Ascending aorta (tissue), 1 donor: ENCODE data around the gene SLC66A2.

DNA sequence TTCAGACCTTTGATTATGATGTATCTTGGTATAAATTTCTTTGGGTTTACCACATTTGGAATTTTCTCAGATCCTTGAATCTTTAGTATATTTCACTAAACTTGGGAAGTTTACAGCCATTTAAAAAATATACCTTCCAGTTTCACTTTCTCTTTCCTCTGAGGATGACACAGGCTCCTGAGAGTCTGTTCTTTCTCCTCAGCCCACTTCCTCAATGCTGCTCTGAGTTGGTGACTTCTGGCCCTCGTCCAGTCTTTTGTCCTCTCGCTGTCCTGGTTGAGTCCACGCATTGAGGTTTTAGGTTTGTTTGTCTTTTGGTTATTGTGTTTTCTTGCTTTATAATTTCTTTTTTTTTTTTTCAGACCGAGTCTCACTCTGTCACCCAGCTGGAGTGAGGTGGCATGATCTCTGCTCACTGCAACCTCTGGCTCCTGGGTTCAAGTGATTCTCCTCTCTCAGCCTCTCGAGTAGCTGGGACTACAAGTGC is 40.7 kb upstream of the GALR1 start:
- PRO-cap = no peak

- PRO-cap = no peak
Measured at GRCh38 chr18:78122954-78123501, 856.6 kb upstream of the SALL3 start.

DNA sequence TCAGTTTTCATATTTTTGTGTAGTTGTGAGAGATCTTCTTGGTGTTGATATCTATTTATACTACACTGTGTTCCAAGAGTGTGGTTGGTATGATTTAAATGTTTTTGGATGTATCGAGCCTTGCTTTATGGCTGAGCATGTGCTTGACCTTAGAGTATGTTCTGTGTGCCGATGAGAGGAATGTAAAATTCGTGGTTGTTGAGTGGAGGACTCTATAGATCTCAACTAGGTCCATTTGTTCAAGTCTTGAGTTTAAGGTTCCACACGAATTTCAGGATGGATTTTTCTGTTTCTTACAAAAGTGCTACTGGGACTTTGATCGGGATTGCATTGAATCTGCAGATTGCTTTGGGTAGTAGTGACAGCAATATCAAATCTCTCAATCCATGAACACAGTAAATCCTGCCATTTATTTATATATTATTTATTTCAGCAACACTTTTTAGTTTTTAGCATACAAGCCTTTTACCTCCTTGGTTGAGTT is 698.7 kb upstream of the SALL3 start:
- PRO-cap = no peak

GRCh38 chr18:78406646-78406977 is 573.0 kb upstream of the SALL3 start:
- PRO-cap = no peak

- PRO-cap = no peak
Measured at GRCh38 chr18:78561862-78562671, 417.6 kb upstream of the SALL3 start.

- PRO-cap = no peak
Measured at GRCh38 chr18:79371324-79372063, 24.2 kb upstream of the NFATC1 start.

GRCh38 chr18:79382856-79383059 is 13.0 kb upstream of the NFATC1 start:
- PRO-cap = no peak

GRCh38 chr18:79396984-79397667 is 1.4 kb downstream of the NFATC1 start:
- PRO-cap = no peak

GRCh38 chr18:79507429-79508586 is 112.1 kb downstream of the NFATC1 start:
- PRO-cap = no peak

DNA sequence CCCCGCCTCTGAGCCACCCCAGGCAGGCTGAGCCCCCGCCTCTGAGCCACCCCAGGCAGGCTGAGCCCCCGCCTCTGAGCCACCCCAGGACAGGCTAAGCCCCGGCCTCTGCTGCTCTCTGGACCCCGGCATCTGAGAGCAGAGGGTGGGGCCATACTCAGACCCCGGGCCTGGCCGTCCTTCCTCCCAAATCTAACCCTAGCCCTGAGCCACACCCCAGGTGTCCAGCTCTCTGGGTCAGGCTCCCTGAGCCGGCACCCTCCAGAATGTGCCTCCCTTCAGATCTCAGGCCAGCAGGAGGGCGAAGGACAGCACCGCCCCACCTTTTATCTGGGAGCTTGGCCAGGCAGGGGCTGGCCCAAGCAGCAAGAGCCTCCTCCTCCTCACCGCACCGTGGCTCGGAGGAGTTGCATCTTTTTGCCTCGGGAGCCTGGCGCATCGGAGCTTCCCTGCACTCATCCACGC is 69.2 kb upstream of the CTDP1 start:
- PRO-cap = no peak

DNA sequence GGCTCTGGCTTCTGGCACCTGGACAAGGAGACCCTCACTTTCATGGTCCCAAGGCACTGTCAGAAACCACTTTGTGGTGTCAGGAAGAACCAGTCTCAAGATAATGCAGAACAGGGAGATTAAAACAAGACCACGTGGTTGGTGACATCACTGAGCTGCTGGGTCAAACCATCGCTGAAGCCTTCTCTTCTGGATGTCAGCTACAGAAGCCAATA is 55.1 kb upstream of the CTDP1 start:
- PRO-cap = no peak

GRCh38 chr18:79681433-79682227 is 2.0 kb downstream of the CTDP1 start:
- PRO-cap = no peak

DNA sequence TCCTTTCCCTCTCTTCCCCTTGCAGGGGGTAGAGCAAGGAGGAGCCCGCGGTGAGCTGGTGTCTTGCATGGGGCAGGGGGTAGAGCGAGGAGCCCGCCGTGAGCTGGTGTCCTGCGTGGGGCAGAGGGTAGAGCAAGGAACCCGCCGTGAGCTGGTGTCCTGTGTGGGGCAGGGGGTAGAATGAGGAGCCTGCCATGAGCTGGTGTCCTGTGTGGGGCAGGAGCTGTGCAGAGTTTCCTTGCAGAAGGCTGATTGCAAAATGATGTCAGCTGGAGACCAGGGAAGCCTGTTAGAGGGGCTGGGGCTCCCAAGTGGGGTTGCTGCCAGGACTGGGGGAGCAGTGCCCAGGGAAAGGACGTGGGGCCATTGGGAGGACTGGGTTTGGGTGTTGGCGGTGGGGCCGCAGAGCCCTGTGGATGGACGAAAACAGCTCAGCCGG is 13.0 kb downstream of the CTDP1 start:
- PRO-cap = no peak

DNA sequence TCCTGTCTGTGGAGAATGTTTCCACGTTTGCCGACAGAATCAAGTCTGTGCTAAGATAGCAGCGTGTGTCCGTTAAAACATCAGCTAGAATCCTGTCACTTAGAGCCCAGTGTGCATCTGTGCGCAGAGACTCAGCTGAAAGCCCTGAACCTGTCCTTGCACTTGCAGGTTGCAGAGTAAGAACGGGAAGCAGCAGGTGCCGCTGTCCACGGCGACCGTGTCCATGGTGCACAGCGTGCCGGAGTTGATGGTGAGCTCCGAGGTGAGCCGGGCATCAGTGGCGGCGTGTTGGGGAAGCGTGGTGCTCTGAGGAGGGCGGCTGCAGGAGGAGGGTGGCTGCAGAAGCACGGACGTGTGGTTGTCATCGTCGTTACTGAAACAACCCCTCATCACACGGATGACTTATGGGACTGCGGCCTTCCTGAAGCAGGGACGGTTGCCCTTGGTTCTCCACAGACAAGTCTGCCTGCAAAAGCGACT is 16.2 kb downstream of the CTDP1 start:
- PRO-cap = no peak

GRCh38 chr18:79792081-79792720 is 5.5 kb upstream of the KCNG2 start:
- PRO-cap = no peak

DNA sequence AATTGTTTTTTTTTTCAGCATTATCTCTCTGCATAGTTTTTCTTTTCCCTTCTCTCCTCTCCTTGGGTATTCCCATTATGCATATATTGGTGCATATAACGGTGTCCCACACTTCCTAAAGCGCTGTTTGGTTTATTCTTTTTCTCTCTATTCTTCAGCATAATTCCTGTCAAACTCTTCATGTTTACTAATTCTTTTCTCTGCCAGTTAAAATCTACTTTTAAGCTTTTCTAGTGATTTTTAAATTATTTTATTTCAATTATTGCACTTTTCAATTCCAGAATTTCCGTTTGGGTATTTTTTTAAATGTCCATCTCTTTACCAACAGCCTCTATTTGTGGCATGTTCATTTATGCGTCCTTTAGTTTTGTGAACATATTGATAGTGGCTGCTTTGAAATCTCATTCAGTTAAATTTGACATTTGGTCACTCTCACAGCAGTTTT is 54.3 kb downstream of the SLC66A2 start:
- PRO-cap = no peak

- PRO-cap = no peak
Measured at GRCh38 chr18:79912328-79913637, 38.7 kb downstream of the SLC66A2 start.

DNA sequence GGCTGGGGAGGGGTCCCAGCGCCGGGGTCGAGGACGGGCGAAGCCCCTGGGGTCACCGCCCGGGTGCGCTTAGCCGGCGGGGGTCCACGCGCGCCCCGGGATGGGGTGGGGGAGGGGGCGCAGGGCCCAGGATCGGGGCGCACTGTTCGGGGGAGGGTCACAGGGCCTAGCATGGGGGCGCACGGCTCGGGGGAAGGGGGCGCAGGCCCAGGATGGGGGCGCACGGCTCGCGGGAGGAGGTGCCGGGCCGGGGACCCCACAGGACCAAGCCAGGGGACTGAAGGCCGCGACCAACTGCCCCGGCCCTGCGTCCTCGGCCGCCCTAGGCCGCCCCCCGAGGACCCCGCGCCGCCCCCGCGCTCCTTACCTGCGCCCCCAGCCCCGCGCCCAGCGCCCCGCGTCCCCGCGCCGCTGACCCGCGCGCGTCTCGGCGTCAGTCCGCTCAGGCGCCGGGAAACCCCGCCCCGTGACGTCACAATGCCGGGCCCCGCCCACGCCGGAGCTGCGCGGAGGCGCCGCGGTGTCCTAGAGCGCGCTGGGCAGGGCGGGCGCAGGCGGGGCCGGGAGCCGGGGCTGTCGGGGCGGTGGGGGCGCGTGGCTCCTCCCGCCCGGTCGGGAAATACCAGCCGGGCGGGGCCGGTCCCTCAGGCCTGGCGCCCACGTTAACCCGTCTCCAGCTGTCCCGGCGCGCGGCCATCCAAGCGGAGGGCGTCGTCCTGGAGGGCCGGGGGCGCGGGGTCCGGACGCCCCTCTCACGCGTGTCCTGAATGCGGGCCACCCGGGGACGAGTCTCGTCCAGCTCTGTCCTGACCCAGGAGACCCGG is at the start of gene SLC66A2:
TSS of gene SLC66A2 (minus strand) at position 440 of the 824 bp plus-strand sequence.
- PRO-cap = bidirectional peak, plus-strand start at position 528 of the sequence, minus-strand start at position 429 of the sequence

- PRO-cap = bidirectional peak, plus-strand start at chr18:80103463, minus-strand start at chr18:80103275
Measured at GRCh38 chr18:80102981-80103531, 6.0 kb upstream of the ADNP2 start.

DNA sequence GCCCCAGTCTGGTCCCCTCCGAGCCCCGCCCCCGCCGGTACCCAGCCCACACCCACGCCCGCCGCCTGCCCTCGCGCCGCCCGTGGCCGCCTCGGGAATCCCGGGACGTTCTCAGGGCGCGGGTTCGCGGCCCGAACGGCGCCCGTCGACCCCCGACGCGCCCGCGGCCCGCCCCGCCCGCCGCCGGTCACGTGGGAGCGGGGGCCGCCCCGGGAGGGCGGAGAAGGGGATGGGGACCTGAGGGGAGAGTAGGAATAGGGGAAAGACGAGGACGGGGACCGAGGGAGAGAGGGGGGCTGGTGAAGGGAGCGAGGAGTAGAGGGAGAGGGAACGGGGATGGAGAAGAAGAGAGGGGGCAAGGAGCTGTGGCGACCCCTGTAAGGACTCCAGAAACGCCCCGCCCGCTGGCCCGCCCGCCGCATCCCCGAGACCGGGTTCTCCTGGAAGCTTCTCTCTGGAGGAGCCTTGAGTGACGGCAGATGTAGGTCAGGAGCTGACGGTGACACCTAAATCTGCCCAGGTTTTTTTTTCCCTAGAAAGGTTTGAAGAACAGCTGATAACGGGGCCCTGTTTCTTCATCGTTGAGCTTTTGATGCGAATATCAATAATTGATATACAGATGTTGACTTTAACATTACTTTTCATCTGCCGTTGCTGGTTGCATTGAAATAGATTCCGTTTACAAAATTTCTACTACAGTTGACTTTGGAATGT is 632 bp downstream of the ADNP2 start:
- PRO-cap = bidirectional peak, plus-strand start at position 251 of the sequence, minus-strand start at position 189 of the sequence; bidirectional peak, plus-strand start at position 457 of the sequence, minus-strand start at position 440 of the sequence